Testis (tissue), 5 donors: ENCODE results near the genes SLC8A2 and CRX.

- PRO-cap, 3 experiments: no peak in any of the 3 experiments
- RAMPAGE, long total RNA, 2 experiments: no peak in any of the 2 experiments
- RRBS: no CpG with 5 or more reads among the region's 3 CpGs
These were observed 8.7 kb upstream of the GNG8 start for GRCh38 chr19:46644756-46645097.

- PRO-cap, 3 experiments: no peak in any of the 3 experiments
- RAMPAGE, long total RNA, 2 experiments: no peak in any of the 2 experiments
- RRBS: no CpG with 5 or more reads among the region's 25 CpGs
These were observed 17.3 kb upstream of the DACT3 start for GRCh38 chr19:46678223-46678736.

- PRO-cap, 3 experiments: no peak in any of the 3 experiments
- RAMPAGE, long total RNA, 2 experiments: no peak in any of the 2 experiments
- RRBS: 81% methylated on average over 2 of the region's 18 CpGs
These were observed 2.4 kb upstream of the PRKD2 start for GRCh38 chr19:46719128-46719943.

- PRO-cap, 3 experiments: no peak in any of the 3 experiments
- RAMPAGE, long total RNA, 2 experiments: no peak in any of the 2 experiments
- RRBS: 87% methylated on average over 3 of the region's 32 CpGs
These were observed 6.2 kb upstream of the PRKD2 start for GRCh38 chr19:46722653-46723917.

DNA sequence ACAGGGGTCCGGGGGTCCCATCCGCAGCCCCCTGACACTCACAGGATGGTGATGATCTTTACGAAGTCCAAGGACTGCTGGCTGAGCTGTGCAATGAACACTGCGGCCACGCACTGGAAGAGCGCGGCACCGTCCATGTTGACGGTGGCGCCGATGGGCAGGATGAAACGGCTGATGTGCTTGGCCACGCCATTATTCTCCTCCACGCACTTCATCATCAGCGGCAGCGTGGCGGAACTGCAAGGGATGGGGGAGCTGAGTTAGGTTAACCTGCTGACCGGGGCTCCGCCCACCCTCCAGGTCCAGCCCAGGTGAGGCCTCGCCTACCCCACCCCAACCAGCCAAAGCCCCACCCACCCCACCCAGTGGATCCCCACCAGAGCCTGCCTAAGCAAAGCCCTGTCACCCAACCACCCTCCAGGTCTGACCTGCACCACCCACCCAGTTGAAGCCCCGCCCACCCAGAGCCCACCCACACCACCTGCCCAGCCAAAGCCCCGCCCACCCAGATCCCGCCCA, 11.2 kb downstream of the SLC1A5 start:
- PRO-cap, 3 experiments: no peak in any of the 3 experiments
- RAMPAGE, long total RNA, 2 experiments: no peak in any of the 2 experiments
- RRBS: no CpG with 5 or more reads among the region's 23 CpGs

GRCh38 chr19:46859971-46860241, 891 bp upstream of the ARHGAP35 start:
- PRO-cap, 3 experiments: peak in 3 of 3 experiments; most common minus-strand start chr19:46860127 (in 3)
- RAMPAGE, long total RNA, 2 experiments: no peak in any of the 2 experiments
- RRBS: no CpG with 5 or more reads among the region's 17 CpGs

DNA sequence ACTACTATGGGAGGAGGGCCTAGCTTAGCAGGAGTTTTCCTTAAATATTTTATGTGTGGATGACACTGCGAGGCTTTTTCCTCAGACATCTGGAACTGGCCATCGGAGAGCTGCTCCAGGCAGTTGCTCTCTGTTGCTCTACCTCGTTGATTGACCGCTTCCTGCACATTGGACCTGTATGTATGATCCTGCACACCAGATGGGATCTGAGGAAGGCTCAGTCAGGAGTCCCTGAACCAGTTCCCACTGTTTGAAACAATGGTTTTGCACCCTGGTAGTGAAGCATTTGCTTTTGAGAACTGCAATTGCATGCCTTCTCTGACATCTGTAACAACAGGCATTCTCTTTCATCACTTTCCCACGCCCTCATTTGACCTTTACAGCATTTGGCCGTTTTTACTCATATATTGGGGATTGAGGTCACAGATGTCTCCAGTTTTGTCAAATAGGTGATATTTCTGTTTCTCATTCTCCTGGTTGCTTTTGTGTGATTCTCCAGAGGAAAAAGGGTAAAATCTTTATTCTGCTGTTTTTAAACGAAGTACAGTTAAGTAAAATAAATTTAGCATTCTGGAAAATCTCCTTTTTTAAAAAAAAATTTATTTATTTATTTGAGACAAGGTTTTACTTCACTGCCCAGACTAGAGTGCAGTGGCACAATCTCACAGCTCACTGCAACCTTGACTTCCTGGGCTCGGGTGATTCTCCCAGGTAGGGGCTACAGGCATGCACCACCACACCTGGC, 61.0 kb upstream of the NPAS1 start:
- PRO-cap, 3 experiments: no peak in any of the 3 experiments
- RAMPAGE, long total RNA, 2 experiments: no peak in any of the 2 experiments
- RRBS: no CpG with 5 or more reads among the region's 8 CpGs

DNA sequence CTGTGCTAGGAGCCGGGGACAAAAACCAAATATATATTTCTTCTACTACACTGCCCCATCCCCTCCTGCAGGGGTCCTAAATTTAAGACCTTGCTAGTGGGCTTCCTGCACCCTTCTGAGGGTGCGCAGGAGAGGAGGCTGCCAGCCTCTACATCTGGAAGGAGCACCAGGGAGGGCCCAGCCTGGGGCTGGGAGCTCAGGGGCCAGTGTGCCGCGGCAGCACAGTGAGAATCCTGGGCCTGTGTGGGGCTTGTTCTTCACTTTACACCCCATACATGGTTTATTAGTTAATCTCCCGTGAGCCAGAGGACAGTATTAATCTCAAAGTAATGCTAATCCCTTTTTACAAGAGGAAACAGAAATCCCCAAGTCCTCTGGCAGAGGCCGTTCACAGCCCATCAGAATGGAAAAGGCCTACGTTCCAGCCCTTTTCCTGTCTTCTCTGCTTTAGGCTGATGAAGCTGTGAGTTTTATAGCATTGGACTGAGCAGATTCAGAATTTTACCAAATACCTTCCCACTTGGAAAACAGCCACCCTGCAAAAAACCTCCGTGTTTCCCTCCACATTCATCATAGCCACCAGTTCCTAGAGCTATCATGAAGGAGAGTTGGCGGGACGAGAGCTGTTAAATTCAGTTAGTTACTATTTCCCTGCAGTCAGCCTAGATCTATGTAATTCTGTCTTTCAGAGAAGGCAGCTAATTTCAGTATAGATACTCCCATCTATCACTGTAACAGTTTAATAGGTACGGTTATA, 44.2 kb upstream of the NPAS1 start:
- PRO-cap, 3 experiments: peak in 3 of 3 experiments; most common minus-strand start position 444 of the sequence (in 3)
- RAMPAGE, long total RNA, 2 experiments: no peak in any of the 2 experiments
- RRBS: no CpG with 5 or more reads among the region's 11 CpGs

- PRO-cap, 3 experiments: no peak in any of the 3 experiments
- RAMPAGE, long total RNA, 2 experiments: start-site peak on the minus strand in 1 of 2 experiments, at chr19:47000630-47000638 at its widest, 5 reads per replicate
- RRBS: 95% methylated on average over 4 of the region's 19 CpGs
These were observed 19.0 kb upstream of the NPAS1 start for GRCh38 chr19:47000528-47001188.

GRCh38 chr19:47188496-47189124, 42.4 kb downstream of the BBC3 start:
- PRO-cap, 3 experiments: no peak in any of the 3 experiments
- RAMPAGE, long total RNA, 2 experiments: no peak in any of the 2 experiments
- RRBS: no CpG with 5 or more reads among the region's 6 CpGs

- PRO-cap, 3 experiments: no peak in any of the 3 experiments
- RAMPAGE, long total RNA, 2 experiments: no peak in any of the 2 experiments
- RRBS: no CpG with 5 or more reads among the region's 14 CpGs
These were observed 40.7 kb downstream of the BBC3 start for GRCh38 chr19:47190162-47190907.

DNA sequence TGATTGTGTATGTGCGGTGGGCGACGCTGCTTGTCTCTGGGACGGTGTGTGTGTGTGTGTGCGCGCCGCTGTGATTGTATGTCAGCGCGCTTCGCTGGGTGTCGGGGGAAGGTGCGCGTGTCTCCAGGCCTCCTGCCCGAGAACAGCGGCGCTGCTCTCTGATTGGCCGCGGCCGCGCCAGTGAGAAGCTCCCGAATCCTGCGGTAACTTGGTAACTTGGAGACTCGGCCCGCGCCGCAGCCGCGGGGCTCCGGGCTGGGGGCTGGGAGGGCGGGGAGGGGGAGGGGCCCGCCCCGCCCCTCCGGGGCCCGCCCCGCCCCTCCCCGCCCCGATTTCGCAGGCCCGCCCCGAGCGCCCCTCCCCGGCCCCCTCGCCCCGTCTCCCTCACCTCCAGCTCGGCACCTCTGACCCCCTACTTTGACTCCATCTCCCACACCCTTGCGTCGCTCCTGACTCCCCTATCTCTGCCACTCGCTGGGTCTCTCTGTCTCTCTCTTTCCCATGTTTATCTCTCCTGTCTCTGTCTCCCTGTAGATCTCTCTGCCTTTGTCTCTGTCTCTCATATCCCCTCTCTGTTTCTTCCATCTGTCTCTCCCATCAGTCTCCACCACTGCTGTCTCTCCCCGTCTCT, 12.1 kb upstream of the BBC3 start:
- PRO-cap, 3 experiments: peak in 3 of 3 experiments; most common plus-strand start position 214 of the sequence (in 3); most common minus-strand start position 113 of the sequence (in 2)
- RAMPAGE, long total RNA, 2 experiments: no peak in any of the 2 experiments
- RRBS: 4% methylated on average over 8 of the region's 49 CpGs

- PRO-cap, 3 experiments: peak in 2 of 3 experiments; most common minus-strand start chr19:47256924 (in 2)
- RAMPAGE, long total RNA, 2 experiments: no peak in any of the 2 experiments
- RRBS: 2% methylated on average over 18 of the region's 33 CpGs
These were observed 292 bp downstream of the CCDC9 start for GRCh38 chr19:47256626-47257007.

DNA sequence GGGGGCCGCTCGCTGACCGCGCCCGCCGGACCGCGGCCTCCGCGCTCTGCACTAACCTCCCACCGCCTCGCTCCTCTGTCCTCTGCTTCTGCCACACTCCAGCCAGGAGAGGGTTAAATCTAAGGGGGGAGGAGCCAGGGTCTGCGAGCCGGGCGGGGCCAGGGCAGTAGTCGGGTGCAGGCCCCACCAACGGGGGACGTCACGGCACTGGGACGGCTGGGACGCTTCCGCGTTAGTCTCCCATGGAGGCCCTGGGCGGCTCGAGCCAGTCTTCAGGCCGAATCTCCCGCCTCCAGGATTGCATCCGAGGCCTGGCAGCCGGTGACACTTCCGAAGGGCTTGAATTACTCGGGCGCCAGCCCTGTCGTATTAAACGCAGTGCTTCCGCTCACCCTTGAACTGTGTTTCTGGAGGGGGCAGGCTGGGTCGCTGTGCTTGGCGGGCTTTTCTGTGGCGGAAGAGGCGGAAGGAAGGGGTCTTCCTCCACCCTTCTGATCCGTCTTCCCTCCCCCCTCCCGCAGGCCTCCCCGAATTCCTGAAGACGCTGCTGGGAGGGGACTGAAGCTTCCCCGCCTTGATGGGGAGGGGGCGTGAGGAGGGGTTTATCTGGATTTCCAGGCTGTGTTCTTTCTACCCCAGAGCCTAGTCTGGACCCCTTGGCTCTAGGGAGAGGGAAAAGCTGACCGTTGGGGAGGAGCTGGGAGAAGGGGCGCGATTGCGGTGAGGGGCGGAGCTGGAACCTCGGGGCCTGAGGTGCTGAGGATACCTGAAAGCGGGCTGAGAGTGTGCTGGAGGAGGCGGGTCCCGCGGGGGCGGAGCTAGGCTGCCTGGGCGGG, 1.0 kb upstream of the INAFM1 start:
- PRO-cap, 3 experiments: peak in 3 of 3 experiments; most common plus-strand start position 207 of the sequence (in 3); most common minus-strand start position 90 of the sequence (in 3)
- RAMPAGE, long total RNA, 2 experiments: start-site peak on the minus strand in 1 of 2 experiments, centred at position 765 of the sequence, 8 reads per replicate
- RRBS: 0% methylated on average over 5 of the region's 57 CpGs

DNA sequence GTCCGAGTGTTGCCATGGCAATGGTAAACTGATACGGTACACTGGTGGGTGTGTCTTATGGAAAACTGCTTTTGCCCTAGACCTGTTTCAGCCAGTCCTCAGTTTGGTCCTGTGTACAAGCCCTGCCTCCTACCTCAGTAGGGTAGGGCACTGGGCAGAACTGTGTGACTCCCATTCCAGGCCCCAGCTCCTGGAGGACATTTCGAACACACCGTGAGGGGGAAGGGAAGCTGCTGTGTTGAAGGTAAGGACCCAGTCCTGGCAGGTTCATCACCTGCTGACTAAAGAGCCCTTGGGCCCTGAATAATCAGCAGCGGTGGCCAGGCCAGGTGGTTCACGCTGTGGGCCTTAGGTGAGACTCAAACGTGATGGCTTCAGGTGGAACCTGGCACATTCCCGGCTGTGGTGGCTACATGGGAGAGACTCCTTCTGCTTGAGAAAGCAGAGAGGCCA, 15.2 kb downstream of the INAFM1 start:
- PRO-cap, 3 experiments: no peak in any of the 3 experiments
- RAMPAGE, long total RNA, 2 experiments: no peak in any of the 2 experiments
- RRBS: no CpG with 5 or more reads among the region's 8 CpGs

GRCh38 chr19:47363625-47364670, 14.8 kb downstream of the DHX34 start:
- PRO-cap, 3 experiments: no peak in any of the 3 experiments
- RAMPAGE, long total RNA, 2 experiments: no peak in any of the 2 experiments
- RRBS: no CpG with 5 or more reads among the region's 19 CpGs

- PRO-cap, 3 experiments: peak in 1 of 3 experiments; most common plus-strand start chr19:47418762 (in 1)
- RAMPAGE, long total RNA, 2 experiments: no peak in any of the 2 experiments
- RRBS: under 1% methylated on average over 19 of the region's 51 CpGs
These were observed 640 bp downstream of the MEIS3 start for GRCh38 chr19:47418478-47419296.

GRCh38 chr19:47471713-47472341, at the start of gene SLC8A2:
SLC8A2 (minus strand) TSS chr19:47471893.
- PRO-cap, 3 experiments: no peak in any of the 3 experiments
- RAMPAGE, long total RNA, 2 experiments: no peak in any of the 2 experiments
- RRBS: 1% methylated on average over 7 of the region's 29 CpGs

DNA sequence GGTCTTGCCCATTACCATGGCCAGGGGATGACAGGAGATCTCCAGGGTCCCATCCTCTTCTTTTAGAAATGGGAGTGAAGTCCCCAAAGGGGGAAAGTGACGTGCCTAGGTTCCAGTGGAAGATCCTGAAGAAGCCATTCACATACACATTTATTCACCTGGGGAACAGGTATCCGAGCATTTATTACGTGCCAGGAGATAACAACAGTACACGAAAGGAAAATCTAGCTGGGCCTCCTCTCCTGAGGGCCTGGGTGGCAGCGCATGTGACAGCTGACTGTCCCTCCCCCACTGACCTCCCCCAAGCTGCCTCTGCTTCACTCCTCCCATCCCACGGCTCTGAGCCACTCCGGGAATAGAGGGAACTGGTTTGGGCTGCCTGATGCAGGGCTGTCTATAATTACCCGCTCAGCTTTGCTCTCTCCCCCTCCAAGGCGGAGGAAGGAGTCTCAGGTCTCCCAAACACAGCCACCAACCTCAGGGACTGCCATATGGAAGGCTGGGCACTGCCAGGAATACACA, 8.0 kb downstream of the NAPA start:
- PRO-cap, 3 experiments: peak in 3 of 3 experiments; most common plus-strand start position 432 of the sequence (in 3); most common minus-strand start position 279 of the sequence (in 2)
- RAMPAGE, long total RNA, 2 experiments: no peak in any of the 2 experiments
- RRBS: no CpG with 5 or more reads among the region's 9 CpGs

GRCh38 chr19:47821813-47822322, at the start of gene CRX:
CRX (plus strand) TSS chr19:47821937.
- PRO-cap, 3 experiments: no peak in any of the 3 experiments
- RAMPAGE, long total RNA, 2 experiments: no peak in any of the 2 experiments
- RRBS: no CpG with 5 or more reads among the region's 17 CpGs